Non-pigmented ciliary epithelial cell (primary cell): ENCODE data around the gene TBC1D13.

DNA sequence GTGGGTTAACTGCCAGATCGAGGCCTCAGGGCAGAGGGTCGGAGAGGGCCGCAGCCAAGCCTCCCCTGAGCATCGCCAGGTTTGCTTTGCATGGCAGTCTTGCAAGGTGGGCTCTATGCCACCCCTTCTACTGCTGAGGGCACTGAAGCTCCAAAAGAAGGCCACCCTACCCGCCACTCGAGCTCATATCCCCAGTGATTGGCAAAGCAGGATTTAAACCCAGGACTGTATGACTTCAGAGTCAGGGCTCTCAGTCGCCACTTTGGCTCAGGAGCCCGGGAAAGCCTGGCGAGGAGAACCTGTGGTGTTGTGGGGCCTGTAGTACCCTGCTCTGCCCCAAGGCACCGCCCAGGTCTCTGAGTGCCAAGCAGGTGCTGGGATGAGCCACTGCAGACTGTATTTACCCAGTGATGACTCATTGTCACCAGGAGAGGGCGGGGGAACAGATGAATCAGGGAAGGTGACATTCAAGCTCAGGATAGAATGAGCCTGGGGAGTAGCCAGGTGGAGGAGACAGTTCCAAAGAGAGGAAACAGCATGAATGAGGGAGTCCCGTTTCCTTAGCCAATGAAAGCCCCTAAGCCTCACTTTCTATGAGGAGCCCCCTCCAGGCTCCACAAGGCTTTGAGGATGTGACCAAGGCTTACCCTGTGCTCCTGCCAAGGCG, 17.7 kb upstream of the DPM2 start:
- RRBS = no CpG with 5 or more reads among the region's 13 CpGs

- RRBS = no CpG with 5 or more reads among the region's 4 CpGs
These were observed 10.9 kb upstream of the EEIG1 start for GRCh38 chr9:127991649-127992228.

GRCh38 chr9:128027210-128027682, 39.9 kb downstream of the NAIF1 start:
- RRBS = no CpG with 5 or more reads among the region's 6 CpGs

GRCh38 chr9:128069161-128069796, 1.2 kb downstream of the SLC25A25 start:
- RRBS = no CpG with 5 or more reads among the region's 11 CpGs

DNA sequence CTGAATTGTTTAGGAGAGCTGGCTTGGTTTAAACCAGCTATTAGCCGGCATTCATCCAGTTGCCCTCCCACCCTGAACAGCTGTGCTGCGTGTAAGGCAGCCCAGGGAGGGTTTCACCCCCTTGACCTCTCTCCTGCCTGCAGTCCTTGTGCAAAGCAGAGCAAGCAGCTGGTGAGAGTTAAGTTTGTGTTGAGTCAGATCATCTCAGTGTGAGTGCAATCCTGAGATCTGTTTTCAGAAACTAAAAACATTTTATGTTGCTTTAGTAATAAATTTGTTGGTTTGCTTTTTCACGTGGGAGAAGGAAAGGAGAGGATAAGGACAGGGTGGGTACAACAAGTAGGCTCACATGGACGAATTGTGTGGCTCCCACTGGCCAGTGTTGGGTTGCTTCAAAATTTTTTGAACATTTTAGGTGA, 13.1 kb downstream of the SLC25A25 start:
- RRBS = no CpG with 5 or more reads among the region's 4 CpGs

GRCh38 chr9:128096747-128097325, 28.8 kb downstream of the SLC25A25 start:
- RRBS = no CpG with 5 or more reads among the region's 15 CpGs

DNA sequence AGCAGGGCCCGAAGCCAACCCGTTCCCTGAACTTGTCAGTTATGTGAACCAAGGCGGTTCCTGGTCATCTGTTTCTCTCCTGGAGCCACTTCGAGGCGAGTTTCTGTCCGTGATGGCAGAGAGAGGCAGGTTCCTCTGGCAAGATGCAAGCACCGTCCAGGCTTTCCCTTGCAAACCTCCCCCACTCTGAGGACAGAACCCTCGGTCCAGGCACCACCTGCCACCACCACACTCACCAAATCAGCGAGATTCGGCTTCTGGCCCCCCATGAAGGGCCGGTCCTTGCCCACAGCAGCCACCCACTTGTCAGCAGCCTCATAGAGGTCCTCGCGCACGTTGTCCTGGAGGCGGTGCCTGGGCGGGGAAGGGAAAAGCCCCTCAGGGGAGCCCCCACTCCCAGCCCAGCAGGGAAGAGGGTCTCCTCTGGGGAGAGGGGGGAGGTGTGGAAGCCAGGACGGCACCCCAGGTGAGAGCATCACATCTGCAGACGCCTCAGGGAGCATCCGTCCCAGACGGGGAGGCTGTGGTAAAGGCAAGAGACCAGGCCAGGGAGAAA, 5.3 kb downstream of the PTGES2 start:
- RRBS = no CpG with 5 or more reads among the region's 20 CpGs

- RRBS = no CpG with 5 or more reads among the region's 24 CpGs
These were observed 2.0 kb downstream of the PTGES2 start for GRCh38 chr9:128125042-128126403.

GRCh38 chr9:128176263-128176765, 15.1 kb downstream of the CIZ1 start:
- RRBS = no CpG with 5 or more reads among the region's 11 CpGs

DNA sequence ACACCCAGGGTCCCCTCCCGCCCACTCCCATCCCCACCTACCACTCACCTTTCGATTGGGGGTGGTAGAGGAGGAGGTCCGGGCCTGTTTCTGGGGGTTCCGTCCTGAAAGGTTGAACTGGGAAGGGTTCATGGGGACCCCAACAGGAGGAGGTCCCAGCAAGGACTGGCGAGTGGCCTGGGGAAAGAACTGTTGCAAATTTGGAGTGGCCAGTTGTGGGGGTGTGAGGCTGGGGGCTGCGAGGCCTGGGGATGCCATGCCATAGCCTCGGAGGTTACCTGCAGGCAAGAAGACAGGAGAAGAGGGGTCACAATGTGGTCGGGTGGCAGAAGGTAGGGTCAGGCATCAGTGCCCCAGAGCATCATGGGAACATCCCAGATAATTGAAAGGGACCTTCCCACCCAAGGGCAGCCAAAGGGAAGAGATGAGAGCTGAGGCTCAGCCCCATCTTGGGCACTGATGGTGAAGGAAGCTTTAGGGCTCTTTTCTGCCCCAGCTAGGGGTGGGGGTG, 5.8 kb downstream of the CIZ1 start:
- RRBS = no CpG with 5 or more reads among the region's 8 CpGs

GRCh38 chr9:128250845-128251163, 25.0 kb downstream of the GOLGA2 start:
- RRBS = 26% methylated on average over 16 of the region's 28 CpGs

DNA sequence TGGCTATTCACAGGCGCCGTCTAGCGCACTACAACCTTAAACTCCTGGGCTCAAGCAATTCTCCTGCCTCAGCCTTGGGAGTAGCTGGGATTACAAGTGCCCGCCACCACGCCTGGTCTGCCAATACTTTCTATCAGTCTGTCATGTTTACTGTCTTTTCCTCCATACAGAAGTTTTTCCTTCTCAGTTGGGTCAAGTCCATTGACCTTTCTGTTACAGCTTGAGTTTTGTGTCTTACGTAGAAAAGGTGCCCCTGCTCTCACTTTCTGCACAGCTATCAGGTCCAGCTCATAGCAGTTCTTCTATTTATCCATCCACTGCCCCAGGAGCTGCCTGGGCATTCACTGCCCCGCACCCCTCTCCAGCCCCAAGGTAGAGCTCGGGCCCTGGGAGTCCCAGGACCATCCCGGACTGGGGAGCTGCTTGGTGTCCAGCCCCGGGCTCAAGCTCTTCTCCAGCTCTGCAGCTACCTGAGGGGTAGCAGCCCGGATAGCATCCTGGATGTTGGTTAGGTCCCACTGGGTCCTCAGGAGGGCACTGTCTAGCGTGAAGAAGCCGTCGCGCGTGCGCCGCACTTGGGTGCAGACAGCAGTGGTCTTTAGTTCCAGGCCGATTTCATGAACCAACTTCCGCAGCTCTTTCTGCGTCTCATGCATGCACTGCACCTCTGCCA, 12.9 kb downstream of the TRUB2 start:
- RRBS = 100% methylated on average over 1 of the region's 21 CpGs

DNA sequence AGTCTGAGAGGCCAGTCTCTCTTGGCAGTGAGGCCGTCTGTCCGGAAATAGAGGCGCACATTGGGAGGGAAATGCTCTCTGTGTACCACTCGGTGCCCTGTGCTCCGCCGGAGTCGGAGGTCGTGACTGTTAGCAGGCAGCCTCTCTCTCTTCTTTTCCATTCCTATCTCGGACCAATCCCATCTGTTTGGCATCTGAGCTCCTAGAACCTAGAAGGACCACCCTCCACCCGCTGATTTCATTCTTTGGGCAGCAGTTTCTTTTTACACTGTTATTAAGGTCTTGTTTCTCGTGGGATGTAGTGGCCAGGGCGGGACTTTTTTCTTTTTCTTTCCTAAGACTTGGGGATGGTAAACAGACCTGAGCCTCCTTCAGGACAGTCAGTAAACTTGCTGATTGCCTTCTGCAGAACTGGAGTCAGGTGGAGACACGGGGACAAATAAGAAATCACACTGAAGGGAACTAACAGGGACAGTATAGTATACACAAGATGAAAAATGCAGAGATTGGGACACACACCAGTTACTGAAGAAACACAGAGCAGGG, 456 bp downstream of the URM1 start:
- RRBS = 2% methylated on average over 5 of the region's 13 CpGs

- RRBS = 12% methylated on average over 23 of the region's 77 CpGs
These were observed 22.2 kb downstream of the URM1 start for GRCh38 chr9:128393008-128394148.

DNA sequence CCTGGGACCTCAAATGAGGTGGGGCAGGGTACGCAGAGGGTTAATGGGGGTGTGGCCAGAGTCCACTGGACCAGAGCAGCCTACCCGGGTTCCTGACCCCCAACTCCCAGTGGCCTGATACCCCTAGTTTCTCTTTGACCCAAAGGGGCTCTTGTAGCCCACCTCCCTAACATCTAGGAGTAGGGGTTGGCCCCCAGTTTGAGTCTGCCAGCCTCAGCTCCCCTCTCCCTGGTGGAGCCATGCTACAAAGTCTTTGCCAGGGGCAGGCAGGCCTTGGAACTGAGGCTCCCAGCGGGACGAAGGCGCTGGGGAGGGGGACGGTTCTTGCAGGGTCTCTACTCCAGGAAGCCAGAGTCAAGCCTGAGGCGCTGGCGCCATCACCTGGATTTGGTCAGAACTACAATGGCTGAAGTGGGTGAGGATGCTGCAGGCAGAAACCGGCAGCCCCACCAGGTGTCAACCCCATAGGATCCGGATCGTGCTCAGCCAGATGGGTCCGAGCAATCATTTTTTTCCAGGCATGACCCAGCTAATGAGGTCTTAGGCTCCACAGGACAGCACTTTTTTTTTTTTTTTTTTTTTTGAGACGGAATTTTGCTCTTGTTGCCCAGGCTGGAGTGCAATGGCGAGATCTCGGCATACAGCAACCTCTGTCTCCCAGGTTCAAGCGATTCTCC, 8.3 kb upstream of the CERCAM start:
- RRBS = no CpG with 5 or more reads among the region's 16 CpGs

- RRBS = no CpG with 5 or more reads among the region's 16 CpGs
These were observed 830 bp upstream of the ODF2 start for GRCh38 chr9:128454961-128455390.

- RRBS = no CpG with 5 or more reads among the region's 5 CpGs
These were observed 30.4 kb downstream of the SPTAN1 start for GRCh38 chr9:128582799-128583240.

GRCh38 chr9:128644123-128644488, 12.5 kb downstream of the DYNC2I2 start:
- RRBS = no CpG with 5 or more reads among the region's 3 CpGs

- RRBS = 3% methylated on average over 35 of the region's 60 CpGs
These were observed 773 bp downstream of the PKN3 start for GRCh38 chr9:128702928-128703623.

GRCh38 chr9:128786639-128787780, at the start of gene TBC1D13:
Gene TBC1D13 (plus strand): TSS chr9:128787253.
- RRBS = 2% methylated on average over 22 of the region's 71 CpGs